Metanephros (tissue), 2 donors: ENCODE results near the genes CCDC60 and CIT.

GRCh38 chr12:119157770-119158985 lies 20.6 kb upstream of the HSPB8 start:
- RAMPAGE, long total RNA, result no peak

DNA sequence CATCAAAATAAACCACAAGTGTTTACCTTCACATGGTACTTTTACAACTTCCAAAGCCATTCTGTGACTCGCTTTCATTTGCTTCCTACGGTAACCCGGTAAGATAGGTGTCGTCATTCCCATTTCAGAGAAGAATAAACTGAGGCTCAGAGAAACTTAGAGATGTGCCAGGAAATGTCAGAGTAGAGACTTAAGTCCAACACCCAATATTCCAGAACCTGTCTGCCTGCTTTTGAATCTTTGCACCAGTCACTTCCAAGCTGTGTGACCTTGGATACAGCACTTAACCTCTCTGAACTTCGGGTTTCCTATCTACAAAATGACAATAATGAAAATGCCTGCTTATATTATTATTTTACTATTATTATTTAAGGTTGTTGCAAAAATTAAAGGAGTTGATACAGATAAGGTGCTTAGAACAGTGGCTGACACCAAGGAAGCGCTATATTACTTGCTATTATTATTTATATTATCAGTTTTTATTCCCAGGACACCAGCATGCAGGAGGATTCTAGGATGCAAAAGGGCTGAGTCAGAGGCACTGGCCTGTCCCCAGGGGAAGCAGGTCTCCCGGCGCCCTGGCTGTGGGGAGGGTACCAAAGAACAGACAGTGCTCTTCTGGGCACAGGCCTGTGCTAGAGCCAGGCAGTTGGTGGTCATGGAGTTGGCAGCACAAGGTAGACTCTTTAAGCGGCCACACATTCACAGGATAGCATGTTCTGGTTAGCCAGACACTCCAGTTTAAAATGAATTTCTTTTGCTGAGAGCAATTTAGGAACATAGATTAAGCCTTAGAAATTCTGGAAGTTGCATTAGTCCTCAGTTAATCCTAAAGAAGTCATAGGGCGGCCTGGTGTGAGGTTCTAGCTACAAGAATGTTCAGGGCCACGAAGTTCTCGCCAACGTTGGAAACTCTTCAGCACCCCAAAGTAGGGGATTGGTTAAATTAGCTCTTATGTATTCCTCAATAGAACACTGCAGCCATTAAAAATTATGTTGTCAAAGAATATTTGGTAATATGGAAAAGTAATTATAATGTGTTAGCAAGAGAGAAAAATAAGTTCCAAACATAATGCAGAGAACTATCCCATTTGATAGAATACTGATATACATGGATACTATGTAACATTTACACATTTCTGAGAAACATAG lies 5.5 kb downstream of the HSPB8 start:
- RAMPAGE, long total RNA, result no peak

- RAMPAGE, long total RNA, result no peak
These were observed 16.6 kb downstream of the HSPB8 start for GRCh38 chr12:119195171-119195846.

GRCh38 chr12:119308930-119309544 lies 25.5 kb upstream of the CCDC60 start:
- RAMPAGE, long total RNA, result no peak

DNA sequence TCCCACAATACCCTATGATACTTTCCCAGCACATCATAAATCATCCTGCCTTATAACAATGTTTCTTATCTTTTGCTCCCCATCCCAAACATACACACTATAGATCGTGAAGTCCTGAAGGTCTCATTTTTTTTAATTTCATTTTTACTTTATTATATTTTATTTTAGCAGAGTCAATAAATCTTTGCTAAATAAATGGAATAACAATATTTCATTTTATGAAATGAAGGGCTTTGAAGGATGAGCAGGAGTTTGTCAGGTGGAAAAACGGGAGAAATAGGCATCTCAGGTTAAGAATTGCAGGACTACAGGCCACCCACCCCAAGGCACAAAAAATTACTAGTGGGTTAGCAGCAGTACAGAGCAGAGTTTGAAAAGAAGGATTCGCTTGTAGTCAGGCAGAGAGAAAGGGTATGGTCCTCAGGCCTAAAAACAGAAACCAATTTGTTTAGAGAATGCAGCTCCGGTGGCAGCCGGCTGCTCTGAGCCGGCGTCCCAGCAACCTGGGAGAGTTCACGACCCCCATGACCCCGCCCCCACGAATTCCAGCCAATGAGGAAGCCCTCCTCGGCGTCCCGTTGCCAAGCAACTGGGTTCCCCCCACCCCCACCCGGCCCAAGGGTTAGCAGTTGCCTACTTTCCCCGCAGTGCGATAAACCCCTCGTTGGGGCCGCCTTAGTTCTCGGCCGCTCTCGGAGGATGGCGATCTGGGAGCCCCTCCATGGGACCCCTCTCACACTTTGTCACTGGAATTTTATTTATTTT lies at the start of gene CCDC60:
TSS of gene CCDC60 (plus strand) at position 645 of the 765 bp plus-strand sequence.
- RAMPAGE, long total RNA, result no peak

DNA sequence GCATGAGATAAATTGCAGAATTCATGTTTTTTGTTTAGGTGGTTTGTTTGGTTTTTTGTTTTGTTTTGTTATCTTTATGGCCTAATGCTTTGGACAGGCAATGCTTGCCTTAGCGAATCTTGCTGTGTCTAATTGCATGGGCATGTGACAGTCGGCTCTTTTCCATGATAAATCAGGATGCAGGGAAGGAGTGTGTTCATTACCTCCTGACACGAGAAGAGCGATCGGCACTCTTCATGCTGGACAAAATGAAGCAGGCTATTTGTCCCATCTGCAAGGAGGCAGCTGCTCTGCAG lies 6.5 kb downstream of the CCDC60 start:
- RAMPAGE, long total RNA, result no peak

GRCh38 chr12:119669760-119670870 lies 2.2 kb downstream of the PRKAB1 start:
- RAMPAGE, long total RNA, result no peak

DNA sequence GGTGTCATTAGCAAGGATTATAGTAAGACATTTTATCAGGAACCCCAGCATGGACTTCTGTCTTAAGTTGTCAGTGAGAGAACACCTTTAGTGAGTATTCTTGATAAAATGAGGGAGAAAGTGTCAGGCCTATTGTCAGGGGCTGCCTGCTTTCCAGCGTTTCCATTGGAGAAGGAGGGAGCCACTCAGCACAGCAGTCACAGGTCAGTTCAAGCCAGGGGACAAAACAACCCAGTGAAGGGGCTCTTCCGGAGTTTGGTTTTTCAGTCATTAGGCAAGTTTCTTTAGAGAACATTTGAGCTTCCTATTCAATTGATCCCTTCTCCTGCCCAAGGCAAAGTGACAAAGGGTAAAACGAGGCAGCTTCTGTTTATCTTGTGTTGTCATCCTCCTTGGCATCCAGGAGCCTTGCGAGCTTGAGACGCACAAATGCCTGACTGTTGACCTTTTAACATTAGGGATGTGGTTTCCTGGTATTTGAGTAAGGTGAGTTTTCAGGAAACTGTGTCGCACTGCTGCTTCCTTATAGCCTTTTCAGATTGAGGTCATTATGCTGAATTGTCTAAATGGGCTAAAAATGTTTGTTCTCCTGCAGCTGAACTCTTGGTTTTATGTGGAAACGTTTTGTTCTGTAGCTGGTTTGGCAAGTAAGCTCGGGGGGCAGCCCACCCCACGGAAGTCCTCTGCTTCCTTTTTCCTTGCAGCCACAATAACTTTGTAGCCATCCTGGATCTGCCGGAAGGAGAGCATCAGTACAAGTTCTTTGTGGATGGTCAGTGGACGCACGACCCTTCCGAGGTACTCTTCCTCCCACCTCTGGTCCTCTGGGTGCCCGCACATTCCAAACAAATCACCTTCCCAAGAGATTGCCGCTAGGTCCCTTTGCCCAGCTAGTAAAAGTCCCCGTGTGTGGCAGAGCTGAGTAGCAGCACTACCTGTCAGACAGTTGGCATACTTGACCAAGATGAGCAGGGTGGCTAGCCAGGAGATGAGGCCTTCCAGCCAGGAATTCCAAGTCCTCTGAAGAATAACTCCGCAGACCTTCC lies 5.7 kb downstream of the PRKAB1 start:
- RAMPAGE, long total RNA, result no peak

GRCh38 chr12:119685198-119685842 lies 17.4 kb downstream of the PRKAB1 start:
- RAMPAGE, long total RNA, result no peak

DNA sequence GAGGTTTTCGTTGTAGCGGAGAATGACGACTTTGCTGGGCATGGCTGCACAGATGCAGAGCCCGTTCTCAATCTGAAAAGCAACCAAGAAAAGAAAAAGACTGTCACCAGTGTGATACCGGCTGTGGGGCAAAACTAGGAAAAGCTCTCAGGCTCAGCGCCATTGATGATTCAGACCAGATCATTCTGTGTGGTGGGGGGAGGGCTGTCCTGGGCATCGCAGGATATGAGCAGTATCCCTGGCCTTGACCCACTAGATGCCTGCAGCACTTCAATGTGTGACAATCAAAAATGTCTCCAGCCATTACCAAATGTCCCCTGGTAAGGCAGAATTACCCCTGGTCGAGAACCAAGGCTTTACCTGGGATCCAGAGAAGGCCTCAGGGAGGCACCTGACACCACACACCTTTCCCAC lies 36.5 kb downstream of the PRKAB1 start:
- RAMPAGE, long total RNA, result no peak

DNA sequence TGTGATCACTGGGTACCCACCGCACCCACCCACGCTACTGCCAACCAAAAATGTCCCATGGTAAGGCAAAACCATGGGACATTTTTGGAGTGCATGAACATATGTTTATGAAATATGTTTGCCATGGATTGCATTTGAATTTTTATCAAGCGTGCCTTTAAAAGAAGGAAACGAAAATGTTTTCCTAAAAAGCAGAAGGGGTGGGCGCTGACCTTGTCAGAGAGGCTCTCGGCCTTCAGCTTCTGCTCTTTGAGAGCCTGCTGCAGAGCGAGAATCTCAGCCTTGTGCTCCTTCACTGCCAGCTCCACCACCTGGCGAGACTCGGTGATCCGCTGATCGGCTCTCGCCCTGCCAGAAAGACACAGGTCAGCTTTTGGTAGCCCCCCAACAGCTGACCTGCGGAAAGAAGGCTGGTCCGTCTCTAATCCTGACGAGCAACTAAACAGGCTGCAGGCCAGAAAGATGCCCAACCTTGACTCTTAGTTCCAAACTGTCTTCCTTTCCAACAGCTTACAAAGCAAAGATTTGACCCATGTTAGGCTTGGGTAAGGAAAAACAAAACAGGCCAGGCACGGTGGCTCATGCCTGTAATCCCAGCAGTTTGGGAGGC lies 62.5 kb downstream of the PRKAB1 start:
- RAMPAGE, long total RNA, result no peak

DNA sequence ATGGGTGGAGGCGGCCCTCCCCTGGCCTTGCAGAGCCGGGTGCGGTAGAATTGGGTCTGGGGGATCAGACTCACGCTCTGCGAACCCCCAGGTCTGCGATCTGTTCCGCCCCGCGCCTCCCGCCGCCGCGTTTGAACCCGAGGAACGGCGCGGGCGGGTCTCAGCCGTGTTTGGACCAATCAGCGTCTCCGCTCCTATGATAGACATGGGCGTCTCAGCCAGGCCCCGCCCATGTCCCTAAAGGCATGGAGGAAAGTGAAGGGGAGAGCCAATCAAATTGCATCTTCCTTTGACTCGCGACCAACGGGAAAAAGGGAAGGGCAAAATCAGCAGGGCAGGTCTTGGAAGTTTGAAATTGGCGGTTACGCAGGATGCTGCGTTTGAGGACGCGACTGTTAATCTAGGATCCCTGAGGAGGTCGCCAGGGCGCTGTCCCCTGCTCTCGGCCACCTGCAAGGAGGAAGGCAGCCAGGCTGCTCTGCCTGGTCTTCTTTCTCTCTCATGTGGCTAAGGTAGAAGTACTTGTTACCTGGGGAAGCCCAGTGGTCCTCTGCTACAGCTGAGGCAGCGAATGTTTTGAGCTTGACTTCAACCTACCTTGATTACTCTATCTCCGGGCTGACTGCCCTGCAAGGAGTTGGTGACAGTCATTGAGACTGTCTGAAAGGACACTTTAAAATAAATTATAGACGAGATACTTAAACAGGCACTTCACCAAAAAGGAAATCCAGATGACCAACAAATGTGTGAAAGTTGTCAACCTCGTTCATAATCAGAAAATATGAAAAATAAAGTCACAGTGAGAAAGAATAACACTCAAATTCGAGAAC lies at the start of gene CIT:
TSS of gene CIT (minus strand) at position 146 of the 830 bp plus-strand sequence.
- RAMPAGE, long total RNA, result no peak

DNA sequence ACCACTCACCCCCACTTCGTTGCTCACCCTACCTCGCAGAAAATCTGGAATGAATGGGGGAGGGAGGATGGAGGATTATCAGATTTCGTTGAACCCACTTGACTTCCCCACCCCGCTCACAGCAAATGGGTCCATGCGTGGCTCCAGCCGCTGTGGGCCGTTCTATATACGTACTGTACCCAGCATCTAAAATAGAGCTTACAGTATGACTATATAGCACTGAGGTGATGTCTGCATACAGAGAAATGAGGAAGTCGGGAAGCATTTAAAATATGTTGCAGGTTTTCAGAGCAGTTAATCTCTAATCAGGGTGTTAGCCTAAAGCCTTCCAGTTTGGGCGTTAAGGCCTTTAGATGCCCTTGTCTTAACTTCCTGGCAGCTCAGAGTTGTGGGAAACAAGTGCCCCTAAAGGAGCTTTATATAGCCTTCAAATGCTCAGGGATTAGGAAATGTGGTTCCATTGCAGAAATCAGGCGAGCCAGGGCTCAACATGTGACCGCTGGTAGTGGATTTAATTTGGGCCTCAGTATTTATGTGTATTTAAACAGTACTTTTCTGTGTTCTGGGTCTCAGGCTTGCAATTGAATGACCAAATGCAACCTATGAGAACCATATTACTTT lies 1.4 kb downstream of the BICDL1 start:
- RAMPAGE, long total RNA, result no peak

GRCh38 chr12:120061690-120062248 lies 54.8 kb downstream of the RAB35 start:
- RAMPAGE, long total RNA, result no peak

DNA sequence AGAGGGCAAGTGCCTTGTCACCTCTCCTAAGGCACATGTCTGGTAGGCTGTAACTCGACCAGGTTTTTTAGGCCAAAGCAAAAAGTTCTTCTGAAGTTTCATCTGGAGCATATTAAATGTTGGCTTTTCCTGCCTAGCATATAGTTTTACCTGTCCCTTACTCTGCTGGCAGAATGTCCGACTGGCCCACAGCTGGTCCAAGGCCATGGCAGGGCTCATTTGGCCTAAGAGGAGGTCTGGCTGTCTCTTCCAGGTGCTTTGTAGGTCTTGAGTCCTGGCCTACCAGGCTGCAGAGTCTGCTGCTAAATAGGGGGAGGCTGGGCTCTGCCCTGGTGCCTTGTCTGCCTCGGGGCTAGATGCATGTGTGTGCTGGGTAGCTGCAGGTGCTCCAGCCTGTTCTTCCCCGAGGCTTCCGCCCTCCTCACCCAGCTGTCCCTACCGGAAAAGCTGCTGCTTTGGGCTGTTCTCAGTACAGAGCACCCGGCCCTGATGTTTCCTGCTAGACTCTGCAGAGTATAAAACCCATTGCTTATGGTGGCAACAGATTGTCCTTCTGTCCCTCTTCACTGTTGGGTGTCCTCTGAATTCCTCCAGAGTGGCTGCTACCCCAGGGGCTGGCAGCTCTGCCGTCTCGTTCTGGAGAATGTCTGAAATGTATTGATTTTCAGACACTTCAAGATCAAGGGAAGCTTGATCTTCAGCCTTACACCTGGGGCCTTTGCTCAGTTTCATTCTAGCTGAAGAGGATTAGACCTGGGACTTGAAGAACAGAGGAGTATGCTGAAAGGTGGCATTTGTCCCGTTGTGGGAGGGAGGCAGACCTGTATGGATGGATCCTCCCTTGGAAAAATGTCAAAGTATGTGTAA lies 37.7 kb downstream of the RAB35 start:
- RAMPAGE, long total RNA, result no peak

DNA sequence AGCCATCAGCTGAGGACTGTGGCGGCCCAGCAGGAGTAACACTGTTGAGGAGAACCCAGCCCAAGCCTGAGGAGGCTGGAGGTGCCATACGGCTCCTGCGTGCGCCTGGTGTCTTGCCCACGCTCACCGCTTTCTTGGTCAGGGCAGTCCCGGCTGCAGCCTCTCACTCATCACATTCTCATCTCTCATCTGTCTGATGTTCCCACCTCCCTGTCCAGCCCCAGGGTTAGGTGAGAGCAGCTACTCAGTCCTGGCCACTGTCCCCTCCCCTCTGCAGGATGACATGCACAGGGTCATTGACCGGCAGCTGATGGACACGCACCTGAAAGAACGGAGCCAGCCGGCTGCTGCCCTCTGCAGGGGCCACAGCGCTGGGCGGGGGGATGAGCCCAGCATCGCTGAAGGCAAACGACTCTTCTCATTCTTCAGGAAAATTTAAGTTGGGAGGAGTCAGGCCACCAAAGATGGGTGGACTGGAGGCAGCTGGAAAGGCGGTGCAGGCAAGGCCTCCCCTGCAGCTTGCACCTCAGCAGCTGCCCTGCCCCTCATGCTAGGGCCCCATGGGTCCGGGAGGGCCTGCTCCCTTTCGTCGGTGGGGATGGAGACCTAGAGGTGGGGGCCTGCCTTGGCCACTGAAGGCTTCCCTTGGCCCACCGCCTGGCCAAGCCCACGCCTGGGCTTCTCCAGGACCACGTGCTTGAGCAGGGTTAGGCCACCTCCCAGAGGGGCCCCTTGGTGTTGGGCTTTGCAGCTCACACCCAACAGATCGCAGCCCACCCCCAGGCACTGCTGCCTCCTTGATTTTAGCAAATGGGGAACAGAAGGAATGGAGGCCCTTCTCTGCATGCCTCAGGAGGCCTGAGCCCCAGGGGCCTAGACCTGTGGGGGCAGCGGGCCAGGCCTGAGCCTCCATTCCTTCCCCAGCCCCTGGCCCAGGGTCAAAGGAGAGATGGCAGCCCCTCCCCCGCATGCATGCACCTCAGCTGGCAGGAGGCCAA lies 23.5 kb downstream of the RAB35 start:
- RAMPAGE, long total RNA, result no peak

DNA sequence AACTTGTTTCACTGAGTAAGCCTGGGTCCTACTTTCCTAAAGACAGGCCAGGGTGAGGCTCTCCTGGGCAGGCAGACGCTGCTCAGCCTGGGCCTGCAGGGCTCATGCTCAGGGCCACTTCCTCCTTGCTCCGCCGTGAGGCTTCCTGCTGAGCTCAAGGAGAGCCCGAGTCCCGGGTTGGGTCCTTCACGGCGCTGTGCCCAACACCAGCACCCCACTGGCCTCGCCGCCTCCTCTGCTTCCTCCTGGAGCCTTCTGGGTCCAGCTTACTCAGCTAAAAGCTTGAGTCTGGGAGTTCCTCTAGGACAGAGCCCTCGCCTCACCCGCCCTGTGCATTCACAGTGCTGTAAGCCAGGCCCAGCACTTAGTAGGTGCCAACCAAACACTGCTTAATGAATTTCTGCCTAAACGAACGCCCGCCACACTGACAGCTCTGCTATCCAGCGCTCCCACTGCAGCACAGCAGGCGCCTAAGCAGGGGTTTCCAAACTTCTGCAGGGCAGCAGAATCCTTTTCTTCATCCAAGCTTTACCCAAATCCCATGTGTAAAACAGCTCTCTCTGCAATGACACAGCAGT lies 5.7 kb downstream of the RAB35 start:
- RAMPAGE, long total RNA, result no peak

- RAMPAGE, long total RNA, result no peak
These were observed 1.2 kb upstream of the RAB35 start for GRCh38 chr12:120117805-120118126.

DNA sequence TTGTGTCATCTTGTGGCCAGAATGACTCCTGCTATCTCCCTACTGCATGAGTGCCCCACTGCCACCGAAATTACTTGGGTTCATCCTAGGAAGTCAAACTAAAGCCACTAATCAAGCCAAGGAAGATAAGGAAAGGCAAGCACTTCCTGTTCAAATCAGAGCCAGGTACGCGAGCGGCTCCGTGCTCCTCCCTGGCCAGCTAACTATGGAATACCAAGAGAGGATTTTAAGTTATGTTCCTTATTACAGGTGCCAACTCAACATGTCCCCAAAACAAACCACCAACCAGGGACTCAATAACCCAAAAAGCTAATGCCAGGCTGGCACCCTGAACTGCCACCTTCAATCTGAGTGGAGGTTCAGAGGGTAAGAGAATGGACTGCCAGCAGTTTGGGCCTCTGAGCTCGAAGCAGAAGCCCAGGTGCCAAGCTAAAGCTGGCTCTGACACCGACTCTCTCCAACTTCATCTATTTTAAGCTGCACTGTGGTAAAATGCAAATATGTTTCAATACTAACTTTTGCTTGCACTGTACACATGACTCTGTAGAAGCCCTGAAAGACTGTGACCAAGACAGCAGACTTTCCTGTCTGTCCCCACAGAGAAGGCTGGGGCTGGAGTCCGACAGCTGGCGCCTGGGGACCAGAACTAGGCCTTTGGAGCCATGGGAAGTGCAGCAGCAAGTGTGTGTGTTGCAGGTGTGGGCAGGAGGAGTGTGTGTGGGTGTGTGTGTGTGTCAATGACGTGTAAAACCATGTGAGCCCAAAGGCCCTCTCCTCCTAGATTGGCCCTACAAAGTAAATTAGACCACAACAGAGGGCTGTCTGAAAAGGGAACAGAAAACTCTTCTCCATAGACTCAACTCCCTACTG lies 16.2 kb upstream of the RAB35 start:
- RAMPAGE, long total RNA, result no peak

DNA sequence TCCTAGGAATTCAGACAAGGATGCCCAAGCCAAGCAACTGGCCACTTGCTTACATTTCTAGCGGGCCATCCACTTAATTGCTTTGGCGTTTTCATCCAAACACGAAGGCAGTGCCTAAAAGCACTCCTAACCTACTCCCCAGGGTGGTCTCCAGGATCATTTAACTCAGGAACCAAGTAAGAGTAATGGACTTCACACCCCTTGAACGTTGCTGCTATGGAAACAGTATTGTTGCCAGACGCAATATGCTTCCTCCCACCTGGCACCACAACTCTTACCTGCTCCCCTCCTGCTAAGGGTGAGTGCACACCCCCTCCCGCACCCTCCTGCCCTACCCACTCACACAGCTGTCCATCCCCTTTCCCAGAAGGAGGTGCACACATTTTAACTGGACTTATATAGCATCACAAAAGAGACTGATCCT lies 23.6 kb upstream of the RAB35 start:
- RAMPAGE, long total RNA, result no peak